ENCODE measurements around a stretch of chr9.

DNA sequence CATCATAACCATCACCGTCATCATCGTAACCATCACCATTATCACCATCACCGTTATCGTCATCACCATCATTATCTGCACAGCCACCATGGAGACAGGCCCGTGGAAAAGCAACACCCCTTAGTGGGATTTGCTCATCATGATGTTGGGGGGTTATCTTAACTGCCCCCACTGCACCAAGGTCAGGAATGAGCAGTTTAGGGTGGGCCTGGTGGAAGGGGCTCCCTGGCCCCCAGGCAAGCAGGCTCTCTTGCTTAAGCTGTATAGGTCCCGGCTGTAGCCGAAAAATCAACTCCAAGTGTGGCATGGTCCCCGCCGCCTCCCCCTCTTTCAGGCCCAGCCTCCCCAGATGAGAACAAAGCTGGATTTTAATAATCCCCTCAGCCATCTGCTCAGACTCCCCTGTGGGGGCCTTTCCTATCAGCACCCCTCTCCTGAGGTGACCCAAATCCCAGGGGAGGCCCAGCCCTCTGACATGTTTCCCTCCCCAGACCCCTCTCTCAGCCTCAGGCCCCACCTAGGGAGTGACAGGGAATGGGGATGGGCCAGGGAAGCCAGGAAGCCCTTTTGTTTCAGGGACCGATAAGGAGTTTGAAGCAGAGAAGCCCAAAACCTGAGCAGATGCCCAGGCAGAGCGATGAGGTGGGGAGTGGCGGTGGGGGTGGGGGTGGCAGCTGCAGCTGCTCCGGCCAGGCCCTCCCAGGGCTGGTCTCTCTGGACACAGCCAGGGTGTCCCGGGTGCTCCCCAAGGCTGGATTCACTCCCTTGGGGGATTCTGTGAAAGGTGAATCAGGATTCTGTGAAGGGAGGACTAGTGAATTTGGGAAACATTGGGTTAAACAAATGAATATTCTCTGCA, 17.7 kb downstream of the AKNA start:
- PRO-cap, 10 experiments: no peak in any of the 10 experiments

DNA sequence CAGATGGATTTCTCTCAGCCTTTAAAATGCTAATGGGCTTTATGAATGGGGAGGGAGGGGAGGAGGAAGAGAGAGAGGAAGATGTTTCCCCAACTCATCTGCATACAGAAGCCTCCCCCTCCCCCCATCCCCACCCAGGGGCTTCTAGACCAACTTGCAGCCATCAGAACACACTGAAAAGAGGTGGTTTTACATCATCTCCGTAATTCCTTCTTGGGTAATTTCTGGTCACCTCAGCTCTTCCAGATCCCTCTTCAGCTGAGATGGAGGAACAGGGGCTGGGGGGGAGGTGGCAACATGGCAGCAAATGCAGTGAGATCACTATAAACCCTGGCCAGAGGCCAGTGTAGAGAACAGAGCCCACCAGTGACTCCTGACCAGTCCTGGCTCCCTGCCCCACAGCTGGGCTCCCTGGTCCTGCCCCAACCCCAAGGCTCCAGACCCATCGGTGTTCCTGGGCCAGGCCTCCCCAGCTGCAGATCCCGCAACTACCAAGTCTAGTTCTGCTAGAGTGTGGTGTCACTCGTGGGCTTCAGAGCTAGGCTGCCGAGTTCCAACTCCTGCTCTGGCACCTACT, 17.0 kb downstream of the AKNA start:
- PRO-cap, 10 experiments: no peak in any of the 10 experiments

GRCh38 chr9:114372350-114372953, 15.3 kb downstream of the AKNA start:
- PRO-cap, 10 experiments: no peak in any of the 10 experiments

DNA sequence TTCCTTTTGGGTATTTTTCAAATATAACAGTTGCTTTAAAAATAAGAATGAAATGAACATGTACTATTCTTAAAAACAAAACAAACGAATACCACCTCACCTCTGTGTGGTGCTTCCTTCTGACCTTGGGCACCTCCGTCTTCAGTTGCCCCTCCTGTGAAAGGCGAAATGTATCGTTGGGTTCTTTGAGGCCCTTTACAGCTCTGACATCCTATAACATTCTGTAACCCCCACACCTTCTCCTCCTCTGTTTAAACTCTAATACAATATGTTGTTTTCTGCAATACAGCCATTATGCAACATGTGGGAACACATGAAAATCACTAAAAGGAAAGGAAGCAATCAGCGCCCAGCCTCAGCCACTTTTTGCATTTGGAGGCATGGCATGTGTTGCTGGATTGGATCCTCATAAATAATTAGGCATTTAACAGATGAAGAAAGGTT, 6.5 kb upstream of the AKNA start:
- PRO-cap, 10 experiments: no peak in any of the 10 experiments

DNA sequence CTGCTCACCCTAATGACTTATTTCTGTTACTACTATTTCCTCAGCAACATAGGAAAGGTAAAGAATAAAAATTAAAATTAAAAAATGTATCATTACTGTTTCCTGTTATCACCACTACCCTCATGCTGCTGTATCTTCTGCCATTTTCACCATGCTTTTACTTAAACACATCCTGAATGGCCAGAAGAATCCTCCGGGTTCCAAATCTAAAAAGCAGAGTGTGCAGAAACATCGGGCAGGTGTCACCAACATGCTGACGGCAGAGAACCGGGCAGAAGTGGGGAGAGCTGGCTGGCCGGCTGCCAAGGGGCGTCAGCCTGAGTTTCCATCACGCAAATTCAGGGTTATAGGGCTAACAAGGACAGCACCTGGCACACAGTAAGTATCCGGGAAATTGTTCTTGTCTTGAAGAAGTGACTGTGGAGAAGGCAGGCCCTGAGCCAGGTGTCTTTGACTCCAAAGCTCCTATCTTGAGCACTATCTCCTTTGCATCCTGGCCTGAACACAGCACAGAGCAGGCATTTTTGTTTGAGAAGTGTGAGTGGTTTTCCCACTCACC, 53.1 kb downstream of the WHRN start:
- PRO-cap, 10 experiments: peak in 1 of 10 experiments; most common minus-strand start position 342 of the sequence (in 1)

GRCh38 chr9:114484701-114485450, 20.4 kb downstream of the WHRN start:
- PRO-cap, 10 experiments: peak in 2 of 10 experiments; most common plus-strand start chr9:114485179 (in 2)

DNA sequence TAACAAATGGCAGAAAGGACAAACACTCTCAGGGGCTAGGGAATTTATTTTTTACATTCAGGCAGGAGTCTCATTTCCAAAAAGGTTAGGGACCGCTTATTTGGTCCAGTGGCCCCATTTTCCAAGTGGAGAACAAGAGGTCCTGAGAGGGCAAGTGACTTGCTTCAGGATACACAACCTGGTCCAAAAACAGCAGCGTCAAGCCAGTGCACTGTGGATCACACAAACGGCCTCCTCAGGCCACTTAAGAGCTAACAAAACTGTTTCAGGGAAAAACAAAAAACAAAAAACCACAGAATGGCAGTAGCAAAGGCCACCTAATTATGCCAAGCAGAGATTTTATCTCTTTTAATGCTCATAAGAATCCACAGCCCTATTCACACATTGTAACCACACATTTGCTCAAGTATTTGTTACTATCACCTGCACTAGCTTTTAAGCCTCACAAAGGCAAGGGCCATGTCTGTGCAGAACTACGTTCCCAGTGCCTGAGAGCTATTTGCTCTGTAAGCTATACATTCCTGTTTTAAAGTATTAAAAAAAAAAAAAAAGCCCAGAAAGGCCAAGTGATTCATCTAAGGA, 1.7 kb downstream of the WHRN start:
- PRO-cap, 10 experiments: no peak in any of the 10 experiments

GRCh38 chr9:114690896-114691479, 9.0 kb upstream of the TEX48 start:
- PRO-cap, 10 experiments: no peak in any of the 10 experiments

DNA sequence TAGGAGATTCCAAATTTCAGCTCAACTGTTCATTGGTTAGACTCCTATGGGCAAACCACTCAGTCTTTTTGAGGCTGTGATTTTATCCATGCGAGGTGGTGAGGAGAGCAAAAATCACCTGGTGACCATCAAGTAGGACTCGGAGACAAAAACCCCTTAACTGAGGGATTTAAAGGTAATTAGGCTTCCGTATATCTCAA, 90.3 kb downstream of the TNC start:
- PRO-cap, 10 experiments: no peak in any of the 10 experiments

DNA sequence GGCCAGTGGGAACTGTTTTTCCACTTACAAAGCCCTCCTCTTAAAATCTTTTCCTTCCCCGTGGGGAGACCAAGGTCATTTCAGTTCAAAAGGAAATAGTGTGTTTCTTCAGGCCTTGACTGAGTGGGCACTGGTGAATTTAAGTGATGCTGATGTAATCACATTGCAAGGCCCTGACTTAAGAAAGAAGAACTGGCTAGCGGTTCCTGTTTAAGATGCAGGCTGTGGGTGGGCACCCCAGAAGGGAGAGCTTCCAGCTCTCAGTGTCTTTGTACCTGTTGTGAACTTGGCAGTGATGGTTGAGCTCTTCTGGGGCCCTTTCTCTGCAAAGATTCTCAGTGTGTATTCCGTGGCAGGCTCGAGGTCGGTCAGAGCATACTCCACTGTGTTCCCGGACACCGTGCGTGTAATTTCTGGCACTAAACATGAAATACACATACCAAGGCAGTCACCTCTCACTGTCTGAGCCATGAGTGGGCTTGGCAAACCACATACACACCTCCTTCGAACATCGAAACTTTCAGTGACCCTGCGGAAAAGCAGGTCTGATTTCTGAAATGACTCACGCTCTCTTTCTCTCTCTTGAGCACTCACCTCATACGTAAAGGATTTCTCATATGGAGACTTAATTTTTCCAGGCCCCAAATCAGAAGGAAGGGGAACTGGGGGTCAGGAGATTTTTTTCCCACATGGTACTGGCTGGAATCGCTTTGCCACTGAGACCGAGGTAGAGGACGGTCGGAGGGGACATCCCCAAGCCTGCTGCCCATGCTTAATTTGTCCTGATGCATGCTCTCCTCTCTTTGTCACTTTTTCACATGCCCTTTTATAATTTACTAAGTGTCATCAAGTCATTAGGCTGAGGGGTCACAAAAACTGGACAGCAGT, 81.9 kb downstream of the TNC start:
- PRO-cap, 10 experiments: no peak in any of the 10 experiments

DNA sequence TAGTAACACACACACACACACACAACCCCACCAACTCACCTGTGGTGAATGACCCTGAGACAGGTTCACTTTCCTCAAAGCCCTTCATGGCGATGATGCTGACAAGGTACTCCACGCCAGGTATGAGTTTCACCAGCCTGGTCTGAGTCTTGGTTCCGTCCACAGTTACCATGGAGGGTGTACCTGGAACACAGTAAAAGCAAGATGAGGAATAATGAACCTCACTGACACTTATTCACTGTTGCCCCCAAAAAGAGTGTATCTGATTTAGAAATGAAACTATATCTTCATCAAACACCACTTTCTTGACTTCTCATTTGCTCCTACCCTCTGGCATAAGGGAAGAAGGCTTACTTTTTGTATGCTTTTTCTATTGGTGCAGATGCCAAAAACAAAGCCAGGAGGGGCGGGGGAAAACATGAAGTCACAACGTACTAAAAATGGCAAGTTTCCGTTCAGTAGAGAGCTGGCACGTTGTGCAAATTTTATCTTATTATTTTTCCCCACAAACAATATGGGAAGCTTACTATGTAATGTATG, 77.0 kb downstream of the TNC start:
- PRO-cap, 10 experiments: no peak in any of the 10 experiments

DNA sequence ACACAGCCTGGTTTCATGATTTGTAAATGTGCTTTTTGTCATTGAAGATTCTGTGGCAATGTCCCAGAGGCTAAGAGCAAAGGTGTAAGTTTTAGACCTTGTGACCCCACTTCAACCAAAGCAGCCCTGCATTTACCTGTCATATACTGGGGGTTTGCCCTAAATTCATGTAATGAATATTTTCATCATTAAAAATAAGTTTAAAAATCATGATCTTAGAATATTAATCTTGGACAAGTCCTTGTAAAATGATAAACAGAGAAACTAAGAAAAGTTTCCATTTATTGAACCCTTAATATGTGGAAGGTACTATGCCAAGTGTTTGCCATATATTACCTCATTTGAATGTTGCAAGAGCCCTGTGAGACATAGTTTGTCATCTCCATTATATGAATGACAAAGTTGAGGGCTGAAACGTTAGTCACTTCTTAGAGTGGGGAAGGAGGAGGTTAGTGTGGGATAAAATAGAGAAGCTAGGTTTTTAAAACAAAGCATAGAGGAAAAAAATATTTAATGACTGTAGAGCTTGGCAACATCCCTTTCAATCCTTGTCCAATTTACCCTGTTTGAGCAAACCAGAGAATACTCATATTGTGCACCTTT, 2.1 kb downstream of the TNC start:
- PRO-cap, 10 experiments: no peak in any of the 10 experiments

GRCh38 chr9:115475545-115476029, 357.6 kb upstream of the TNC start:
- PRO-cap, 10 experiments: no peak in any of the 10 experiments

- PRO-cap, 10 experiments: no peak in any of the 10 experiments
Observed at GRCh38 chr9:115760695-115761176, 392.9 kb upstream of the PAPPA start.

DNA sequence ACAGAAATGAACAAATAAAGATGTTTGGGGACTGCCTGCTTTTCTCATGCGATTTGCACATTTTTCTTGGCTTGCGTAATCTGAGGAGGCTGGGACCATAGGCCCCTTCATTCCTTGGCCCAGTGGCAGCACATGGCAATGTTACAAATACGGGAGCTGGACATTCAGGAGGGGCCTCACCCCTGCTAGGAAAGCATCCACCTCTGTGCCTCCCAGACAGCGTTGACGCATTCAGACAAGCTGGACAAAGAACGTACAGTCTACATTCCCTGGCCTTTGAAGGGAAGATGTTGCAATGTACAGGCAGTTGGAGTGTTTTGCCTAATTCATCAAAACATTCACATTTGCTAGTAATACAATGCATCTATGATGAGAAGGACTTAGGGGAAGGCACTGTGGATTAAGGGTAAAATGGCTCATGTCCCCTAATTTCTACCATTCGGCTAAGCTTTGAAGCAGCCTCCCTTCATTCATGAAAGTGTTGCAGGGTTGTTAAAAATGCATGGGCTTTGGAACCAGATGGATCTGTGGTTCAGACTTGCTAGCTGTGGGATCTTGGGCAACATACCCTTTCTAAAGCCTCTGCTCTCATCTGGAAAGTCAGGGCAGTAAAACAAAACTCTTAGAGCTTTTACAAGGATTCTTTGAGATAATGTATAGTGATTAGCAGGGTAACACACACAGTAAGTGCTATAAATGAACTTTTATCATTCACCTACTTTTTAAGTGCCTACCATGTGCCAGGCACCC, 208.9 kb upstream of the PAPPA start:
- PRO-cap, 10 experiments: no peak in any of the 10 experiments

DNA sequence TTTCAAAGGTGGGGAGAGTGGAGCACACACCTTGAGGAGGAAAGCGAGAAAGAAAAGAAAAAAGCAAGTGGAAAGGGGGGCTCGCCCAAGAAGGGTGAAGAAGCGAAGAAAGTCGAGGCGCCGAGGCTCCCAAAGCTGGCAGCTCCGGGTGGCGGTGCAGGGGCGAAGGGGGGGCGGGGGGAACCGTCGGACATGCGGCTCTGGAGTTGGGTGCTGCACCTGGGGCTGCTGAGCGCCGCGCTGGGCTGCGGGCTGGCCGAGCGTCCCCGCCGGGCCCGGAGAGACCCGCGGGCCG, 337 bp downstream of the PAPPA start:
- PRO-cap, 10 experiments: no peak in any of the 10 experiments

GRCh38 chr9:116155351-116156257, 2.0 kb downstream of the PAPPA start:
- PRO-cap, 10 experiments: peak in 2 of 10 experiments; most common minus-strand start chr9:116155878 (in 2)

DNA sequence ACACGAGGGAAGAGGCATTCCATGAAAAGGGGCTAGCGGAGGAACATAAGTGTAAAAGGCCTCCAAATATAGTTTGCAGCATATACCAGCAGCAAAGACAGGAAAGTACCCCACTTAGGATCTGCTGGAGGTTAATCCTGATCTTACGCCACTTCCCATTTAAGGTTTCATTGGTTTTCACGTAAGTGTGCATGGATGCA, 59.7 kb upstream of the TLR4 start:
- PRO-cap, 10 experiments: no peak in any of the 10 experiments

- PRO-cap, 10 experiments: no peak in any of the 10 experiments
Observed at GRCh38 chr9:117706510-117707217, 2.5 kb downstream of the TLR4 start.

- PRO-cap, 10 experiments: no peak in any of the 10 experiments
Observed at GRCh38 chr9:120402718-120403867, 176.9 kb downstream of the CDK5RAP2 start.